ENCODE measurements around the genes CXCR1, CTDSP1 and VIL1.

DNA sequence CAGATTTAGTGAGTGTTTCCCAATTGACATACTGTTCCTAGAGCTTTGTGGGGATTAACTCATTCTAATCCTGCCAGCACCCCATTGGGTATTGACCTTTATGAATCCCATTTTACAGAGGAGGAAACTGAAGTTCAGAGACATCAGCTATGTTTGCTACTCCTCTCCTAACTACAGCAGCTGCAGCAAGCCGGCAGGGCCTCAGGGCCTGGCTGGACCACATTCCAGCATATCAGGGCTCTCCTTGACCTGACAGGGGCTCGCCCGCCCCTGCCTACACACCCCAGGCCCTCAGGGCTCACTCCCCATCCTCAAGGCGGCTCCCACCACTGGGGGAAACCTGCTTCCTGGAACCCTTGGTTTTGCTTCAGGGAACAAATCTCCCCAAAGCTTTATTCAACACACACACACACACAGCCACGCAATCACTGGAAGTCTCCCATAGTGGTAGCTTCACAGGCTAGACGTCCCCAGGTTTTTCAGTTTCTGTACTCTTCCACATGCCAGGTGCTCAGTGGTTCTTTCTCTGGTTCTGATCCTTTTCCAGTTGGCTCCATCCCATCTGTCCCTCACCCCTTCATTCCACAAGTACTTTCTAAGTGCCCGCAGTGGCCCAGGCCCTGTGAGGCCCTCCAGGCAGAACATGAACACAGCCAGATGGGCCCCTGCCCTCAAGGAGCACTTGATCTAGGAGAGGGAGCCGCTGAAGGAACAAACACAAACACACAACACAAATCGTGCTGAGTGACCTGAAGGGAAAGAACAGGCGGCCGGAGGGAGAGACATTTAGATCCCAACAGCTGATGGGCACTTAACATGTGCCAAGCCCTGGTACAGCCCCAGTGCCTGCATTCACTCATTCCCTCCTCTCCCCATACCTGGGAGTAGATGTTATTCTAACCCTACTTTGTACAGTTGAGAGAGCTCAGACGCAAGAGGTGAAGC, 51.2 kb downstream of the TNS1 start:
- PRO-cap, 7 experiments = no peak in any of the 7 experiments

GRCh38 chr2:217976892-217977443, 25.8 kb downstream of the TNS1 start:
- PRO-cap, 7 experiments = no peak in any of the 7 experiments

GRCh38 chr2:218031488-218032051, 28.8 kb upstream of the TNS1 start:
- PRO-cap, 7 experiments = no peak in any of the 7 experiments

DNA sequence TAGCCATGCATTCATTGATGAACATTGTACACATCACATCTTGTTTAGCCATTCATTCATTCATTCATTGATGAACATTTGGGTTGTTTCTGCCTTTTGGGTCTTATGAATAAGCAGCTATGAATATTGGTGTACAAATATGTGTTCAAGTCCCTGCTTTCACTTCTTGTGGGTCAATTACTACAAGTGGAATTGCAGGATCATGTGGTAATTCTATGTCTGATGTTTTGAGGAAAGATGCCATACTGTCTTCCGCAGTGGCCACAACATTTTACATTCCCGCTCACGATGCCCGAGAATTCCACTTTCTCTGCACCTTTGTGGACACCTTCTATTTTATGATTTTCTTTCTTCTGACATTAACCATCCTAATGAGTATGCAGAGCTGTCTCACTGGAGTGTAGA, 9.4 kb upstream of the RUFY4 start:
- PRO-cap, 7 experiments = peak in 2 of 7 experiments; most common plus-strand start position 292 of the sequence (in 2)

- PRO-cap, 7 experiments = no peak in any of the 7 experiments
These were observed 5.6 kb upstream of the RUFY4 start for GRCh38 chr2:218063393-218063965.

- PRO-cap, 7 experiments = no peak in any of the 7 experiments
These were observed at the start of gene CXCR1 for GRCh38 chr2:218166693-218167279. TSS of gene CXCR1 (minus strand) at chr2:218166962.

- PRO-cap, 7 experiments = peak in 2 of 7 experiments; most common plus-strand start chr2:218231040 (in 2)
These were observed 13.9 kb downstream of the ARPC2 start for GRCh38 chr2:218230804-218231355.

GRCh38 chr2:218246431-218246738, 14.4 kb upstream of the GPBAR1 start:
- PRO-cap, 7 experiments = no peak in any of the 7 experiments

DNA sequence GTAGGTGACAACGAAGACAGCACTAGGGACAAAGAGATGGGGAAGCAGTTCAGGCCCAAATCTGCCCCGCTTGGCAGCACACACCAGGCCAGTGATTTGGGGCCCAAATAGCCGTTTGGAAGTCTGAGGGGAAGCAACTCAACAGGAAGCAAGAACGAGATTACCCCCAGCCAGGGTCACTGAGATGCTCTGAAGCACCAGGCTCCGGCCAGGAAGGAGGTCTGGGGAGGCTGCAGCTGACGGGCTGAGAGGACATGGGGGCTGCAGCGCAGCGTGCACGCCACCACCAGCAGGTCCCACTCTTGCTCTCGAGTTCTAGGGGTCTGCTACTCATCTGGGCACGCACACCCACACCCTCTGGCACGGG, 8.2 kb downstream of the PNKD start:
- PRO-cap, 7 experiments = no peak in any of the 7 experiments

- PRO-cap, 7 experiments = peak in 2 of 7 experiments; most common plus-strand start chr2:218284305 (in 1)
These were observed 8.1 kb downstream of the TMBIM1 start for GRCh38 chr2:218284056-218284727.

DNA sequence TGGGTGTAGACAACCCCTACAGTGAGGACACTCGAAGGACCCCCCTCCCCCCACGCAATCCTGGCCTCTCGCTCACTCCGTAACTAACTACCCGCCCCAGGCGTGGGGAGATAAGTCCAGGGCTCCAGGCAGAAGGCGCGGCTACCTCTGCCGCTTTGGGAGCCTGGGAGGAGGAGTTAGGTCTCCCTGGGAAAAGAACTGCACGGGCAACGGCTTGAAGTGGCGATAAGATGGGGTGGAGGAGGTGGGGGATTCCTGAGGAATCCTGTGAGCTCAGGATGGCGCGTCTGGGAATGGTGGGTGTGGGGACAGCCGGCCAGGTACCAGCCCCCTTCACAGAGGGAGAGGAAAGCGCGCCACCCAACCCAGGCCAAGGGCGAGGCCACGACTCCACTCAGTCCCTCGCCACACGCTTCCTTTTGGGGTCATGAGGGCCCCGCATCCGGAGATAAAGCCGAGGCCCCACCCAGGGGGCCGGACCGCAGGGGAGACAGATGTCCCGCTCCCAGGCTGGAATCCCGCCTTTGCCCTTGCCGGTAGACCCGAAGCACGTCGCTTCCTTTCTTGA, 1.9 kb upstream of the CTDSP1 start:
- PRO-cap, 7 experiments = peak in 6 of 7 experiments; most common plus-strand start position 521 of the sequence (in 4); most common minus-strand start position 421 of the sequence (in 6)

DNA sequence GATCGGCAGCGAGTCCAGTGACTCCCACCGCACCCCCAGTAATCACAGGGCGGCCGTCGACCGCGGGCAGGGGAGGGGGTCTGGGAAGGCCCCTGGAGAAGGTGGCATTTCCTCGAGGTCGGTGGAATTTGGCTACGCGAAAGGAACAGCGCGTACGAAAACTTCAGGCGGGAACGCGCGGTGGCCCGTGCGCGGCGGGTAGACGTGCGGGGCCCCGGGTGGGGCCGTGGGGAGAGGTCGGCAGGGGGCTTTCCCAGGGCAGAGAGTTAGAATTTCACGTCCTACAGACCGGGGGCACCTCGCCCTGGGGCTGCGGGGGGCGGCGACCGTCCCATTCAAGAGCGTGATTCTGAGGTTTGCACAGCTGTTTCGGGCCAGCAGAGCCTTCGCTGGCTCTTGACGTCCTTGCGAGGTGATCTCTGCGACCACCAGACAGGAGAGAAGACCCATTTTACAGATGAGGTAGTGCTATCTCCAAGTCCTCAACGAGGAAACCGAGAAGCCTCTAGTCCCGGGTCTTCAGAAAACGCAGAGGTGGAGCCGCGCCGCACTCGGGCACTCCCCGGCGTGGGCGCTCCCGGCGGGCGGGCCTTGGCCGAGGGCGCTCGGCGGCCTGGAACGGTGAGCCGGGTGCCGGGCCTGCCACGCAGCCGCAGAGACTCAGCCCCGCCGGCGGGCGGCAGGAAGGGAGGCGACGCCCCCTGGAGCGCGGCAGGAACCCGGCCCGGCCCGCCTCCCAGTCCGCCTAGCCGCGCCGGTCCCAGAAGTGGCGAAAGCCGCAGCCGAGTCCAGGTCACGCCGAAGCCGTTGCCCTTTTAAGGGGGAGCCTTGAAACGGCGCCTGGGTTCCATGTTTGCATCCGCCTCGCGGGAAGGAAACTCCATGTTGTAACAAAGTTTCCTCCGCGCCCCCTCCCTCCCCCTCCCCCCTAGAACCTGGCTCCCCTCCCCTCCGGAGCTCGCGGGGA, at the start of gene CTDSP1:
Gene CTDSP1 (plus strand): TSS at position 856 of the 967 bp plus-strand sequence.
- PRO-cap, 7 experiments = peak in 7 of 7 experiments; most common plus-strand start position 334 of the sequence (in 7); most common minus-strand start position 177 of the sequence (in 5)

- PRO-cap, 7 experiments = no peak in any of the 7 experiments
These were observed at the start of gene VIL1 for GRCh38 chr2:218418679-218419290. TSS of gene VIL1 (plus strand) at chr2:218419123.

DNA sequence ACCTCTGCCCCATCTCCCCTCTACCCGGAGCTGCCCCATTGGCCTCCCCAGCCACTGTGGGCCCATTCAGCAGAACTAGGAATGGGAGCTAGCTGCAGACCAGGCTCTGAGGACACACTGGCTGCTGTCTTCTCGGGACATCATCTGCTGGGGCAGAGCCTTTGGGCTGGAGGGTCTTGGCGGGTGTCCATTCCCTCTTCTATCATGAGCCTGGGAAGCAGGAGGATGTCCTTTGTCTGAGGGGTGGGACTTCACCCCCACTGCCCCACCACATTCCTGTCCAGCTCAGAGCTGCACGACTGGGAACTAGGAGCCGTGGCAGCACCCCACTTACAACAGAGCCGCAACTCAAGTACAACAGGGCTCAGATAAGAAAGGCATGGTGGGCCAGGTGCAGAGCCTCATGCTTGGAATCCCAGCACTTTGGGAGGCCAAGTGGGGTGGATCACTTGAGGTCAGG, 870 bp downstream of the VIL1 start:
- PRO-cap, 7 experiments = no peak in any of the 7 experiments

GRCh38 chr2:218438331-218439053, 19.6 kb downstream of the VIL1 start:
- PRO-cap, 7 experiments = no peak in any of the 7 experiments

- PRO-cap, 7 experiments = peak in 1 of 7 experiments; most common minus-strand start chr2:218659029 (in 1)
These were observed 872 bp downstream of the ZNF142 start for GRCh38 chr2:218658426-218659075.

DNA sequence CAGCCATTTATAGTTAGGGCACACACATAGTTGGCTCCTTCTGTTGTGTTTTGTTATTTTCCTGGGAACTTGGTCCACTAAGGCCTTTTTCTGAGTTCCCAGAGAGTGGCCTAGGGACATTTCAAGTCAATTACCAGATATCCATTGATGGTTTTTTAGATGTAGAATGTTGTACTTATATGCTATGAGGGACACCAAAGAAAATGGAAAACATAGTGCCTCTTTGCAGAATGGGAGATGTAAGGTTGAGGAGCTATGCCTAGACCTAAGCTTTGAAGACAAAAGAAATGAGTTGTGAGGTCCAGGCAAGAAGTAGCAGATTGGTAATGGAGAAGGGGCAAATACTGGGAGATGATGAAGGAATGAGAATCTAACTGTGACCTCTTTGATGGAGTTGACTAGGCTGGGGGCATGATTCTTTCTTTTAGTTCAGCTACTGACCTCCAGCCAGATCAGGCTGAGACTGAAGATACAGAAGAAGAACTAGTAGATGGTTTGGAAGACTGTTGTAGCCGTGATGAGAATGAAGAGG, 29.1 kb downstream of the TTLL4 start:
- PRO-cap, 7 experiments = no peak in any of the 7 experiments

GRCh38 chr2:218757857-218758373, 24.0 kb upstream of the CYP27A1 start:
- PRO-cap, 7 experiments = no peak in any of the 7 experiments

- PRO-cap, 7 experiments = no peak in any of the 7 experiments
These were observed 13.8 kb downstream of the WNT10A start for GRCh38 chr2:218894345-218894939.

- PRO-cap, 7 experiments = no peak in any of the 7 experiments
These were observed 3.8 kb downstream of the CDK5R2 start for GRCh38 chr2:218963134-218963755.